ENCODE measurements around a stretch of chr16.

DNA sequence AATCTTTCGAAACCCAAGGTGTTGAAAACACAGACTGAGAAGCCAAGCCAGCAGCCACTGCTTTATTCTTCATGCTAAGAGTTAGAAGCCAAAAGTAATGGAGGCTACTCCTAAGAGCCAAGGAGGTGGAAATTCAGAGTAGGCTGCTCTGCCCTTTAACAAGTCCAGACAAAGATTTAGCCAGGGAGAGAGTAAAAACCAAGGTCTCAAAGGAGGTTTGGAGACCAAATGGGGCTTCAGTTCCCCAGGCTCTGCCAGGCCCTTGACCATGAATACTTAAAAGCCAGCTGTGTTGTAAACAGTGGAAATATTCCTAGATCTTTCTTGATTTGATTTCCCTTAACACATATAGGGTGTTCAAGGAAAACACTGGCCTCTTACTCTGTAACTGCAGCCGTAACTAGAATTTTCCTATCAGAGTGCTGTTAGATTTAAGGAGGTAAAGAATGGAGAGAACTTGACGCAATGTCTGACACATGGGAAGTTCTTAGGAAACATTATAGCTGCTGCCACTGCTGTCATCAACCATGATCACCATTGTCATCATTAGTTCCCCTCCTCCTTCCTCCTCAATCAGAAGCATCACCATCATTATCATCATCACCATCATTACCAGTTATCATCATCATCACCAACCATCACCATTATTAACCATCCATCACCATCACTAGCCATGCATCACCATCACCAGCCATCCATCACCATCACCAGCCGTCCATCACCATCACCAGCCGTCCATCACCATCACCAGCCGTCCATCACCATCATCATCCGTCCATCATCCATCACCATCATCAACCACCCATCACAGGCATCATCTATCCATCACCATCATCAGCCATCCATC lies 382.3 kb downstream of the CPPED1 start:
- PRO-cap, result no peak

- PRO-cap, result no peak
These were observed 267.8 kb downstream of the CPPED1 start for GRCh38 chr16:12535991-12536241.

DNA sequence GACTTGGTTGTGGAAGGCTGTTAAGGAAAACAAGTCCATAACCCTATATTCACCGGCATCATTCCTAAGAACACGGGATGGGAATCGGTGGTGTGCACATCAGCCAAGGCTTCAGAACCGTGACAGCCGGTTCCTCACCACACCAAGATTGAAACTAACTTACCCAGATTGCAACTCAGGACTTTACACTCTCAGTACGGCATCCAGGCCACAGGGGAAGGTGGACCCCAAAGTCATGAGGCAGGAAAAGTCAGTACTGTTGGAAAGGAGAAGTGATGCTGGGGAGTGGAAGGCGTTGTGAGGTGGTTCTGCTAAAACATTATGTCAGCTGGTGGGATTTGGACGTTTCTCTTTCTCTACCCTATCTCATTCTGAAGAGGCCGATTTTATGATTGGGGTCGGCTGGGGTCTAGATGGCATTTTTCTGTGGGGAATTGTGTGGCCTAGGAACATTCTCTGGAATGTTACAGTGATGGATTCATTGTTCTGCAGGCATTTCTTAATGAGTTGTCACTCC lies 259.5 kb downstream of the CPPED1 start:
- PRO-cap, result no peak

DNA sequence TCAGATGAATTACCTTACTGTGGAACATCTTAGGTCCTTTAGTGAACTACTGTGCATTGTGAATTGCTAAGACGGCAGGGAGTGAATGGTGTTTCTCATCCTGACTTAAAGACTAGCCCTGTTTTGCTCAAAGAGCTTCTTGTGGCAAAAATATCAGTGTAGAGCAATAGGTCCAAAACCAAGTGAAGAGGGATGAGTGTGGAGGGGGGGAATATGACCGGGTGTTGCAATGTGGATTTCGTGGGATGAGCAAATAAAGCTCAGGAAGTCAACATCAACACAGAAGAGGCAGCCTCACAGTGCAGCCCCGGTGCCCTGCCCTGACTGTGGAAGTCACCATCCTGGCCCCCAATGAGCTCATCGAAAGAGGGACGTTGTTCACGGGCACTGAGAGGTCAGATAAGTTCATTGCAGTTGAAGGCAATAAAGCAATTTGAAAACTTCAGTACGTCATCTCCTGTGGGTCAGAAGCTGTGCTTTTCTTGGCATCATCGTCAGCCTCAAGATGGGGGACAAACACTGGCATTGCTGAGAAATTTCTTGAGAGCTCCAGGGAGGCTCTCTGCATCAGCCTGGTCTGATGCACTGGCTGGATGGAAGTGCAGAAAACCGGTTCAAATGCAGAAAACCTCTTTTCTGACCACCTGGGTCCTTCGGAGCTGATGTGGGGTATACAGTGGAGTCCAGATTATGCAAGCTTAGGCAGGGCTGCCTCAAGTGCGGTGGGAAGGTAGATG lies 159.7 kb downstream of the CPPED1 start:
- PRO-cap, result no peak

DNA sequence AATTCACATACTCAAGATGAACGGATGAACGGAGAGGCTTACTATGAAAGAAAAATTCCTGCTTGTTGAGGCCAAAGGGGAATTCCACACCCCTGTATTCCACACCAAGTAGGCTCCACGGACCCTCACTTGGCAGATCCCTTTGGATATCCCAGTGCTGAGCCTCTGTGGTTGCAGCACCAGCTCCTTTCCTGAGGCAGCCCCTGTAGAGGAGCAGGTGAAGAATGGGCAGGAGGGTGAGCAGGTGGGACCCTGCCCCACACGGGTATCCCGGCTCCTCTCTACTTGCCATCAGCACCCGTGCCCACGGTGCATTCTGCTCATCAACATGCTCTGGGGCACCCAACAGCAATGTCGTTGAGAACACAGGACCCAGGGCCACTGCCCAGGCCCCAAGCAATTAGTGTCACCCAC lies 113.0 kb downstream of the CPPED1 start:
- PRO-cap, result no peak

- PRO-cap, result no peak
These were observed 49.6 kb downstream of the CPPED1 start for GRCh38 chr16:12753927-12754621.

DNA sequence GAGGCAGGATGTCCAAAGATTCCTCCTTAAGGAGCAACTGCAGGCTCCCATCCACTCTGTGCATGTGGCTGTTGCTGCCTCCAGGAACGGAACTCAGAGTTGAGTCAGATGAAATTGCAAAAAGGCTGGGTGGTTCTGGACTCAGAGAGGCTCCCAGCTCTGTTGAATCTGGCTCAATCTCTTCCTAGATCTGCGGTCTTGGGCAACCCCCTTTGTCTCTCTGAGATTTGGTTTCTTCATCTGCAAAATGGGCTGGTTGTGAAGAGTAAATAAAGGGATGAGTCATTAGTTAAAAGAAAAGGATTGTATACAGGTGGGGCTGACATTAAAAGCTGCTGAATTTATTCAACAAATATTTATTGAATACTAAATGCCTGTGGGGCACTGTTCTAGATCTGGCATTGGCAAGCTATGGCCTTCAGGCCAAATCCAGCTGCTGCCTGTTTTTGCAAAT lies 197.3 kb downstream of the SHISA9 start:
- PRO-cap, result no peak

DNA sequence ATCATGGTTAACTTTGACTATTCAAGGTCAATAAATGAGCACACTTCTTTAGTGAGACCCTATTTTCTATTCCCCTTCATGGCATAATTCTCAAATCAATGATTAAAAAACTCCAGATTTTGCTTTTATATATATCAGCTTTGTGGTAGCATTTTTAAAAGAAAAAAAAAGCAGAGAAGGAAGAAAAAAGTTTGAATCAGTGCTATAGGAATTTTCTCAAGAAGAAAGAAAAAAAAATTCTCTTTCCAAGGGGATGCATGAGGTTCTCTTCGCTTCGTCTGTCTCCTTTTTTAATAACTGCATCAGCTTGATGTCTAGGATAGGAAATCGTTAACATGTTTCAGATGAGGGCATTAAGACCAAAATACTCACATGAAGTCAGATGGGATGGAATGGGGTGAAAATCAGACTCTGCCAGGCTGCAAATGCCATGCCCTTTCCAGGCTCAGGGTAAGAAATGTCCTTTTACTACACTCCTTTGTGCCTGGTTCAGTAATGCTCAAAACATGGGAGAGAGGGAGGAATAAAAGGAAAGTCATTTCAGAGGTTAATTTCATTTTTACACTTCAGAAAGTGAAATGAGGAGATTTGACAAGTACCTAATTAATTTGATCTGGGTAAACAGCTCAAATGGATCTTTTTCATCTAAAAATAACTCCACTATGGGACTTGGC lies 21.8 kb upstream of the ERCC4 start:
- PRO-cap, result no peak

DNA sequence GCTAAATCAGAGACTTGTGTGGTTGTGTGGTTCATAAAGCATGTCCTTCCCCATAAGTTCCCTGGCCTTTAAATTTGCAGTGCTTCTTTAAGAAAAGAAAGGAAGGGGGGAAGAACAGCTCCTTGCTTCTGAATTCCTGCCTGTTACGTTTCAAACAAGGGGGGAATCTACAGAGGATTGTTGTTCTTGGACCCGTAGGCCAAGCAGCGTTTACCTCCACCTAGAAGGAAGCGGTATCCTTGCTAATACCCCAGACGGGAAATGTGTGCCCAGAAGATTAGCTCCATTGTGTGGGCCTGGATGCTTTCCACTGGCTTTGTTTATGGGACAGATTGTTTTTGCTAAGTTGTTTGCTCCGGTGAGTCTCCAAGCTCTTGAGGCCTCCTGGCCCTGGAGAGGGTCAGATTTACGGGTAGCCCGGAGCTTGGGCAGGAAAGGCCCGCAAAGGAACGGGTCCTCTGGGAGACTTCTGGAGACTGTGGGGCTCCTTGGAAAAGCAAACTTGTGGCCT lies 28.5 kb upstream of the MRTFB start:
- PRO-cap, result no peak

GRCh38 chr16:14056932-14057594 lies 14.1 kb upstream of the MRTFB start:
- PRO-cap, result no peak

DNA sequence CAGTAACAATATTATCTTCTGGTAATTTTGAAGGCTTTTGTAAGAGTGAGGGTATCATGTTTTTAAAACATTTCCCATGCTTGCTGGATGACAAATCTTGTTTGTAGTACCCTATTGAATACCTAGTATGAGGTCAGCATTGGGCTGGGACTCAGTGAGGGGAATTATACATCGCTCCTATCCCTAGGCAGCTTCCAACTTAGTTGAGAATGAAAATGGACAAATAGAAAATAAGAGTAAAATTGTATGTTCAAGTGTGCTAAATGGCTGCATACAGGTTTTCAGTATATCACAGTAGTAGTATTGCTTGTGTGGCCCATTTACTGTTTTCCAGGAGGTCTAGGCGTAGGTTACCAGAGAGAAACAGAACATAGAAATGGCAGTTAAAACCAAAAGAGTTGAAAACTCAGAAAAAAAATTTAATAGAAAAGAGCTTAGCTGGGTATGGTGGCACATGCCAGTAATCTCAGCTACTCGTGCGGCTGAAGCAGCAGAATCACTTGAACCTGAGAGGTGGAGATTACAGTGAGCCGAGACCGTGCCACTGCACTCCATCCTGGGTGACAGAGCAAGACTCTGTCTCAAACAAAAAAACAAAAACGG lies 35.6 kb downstream of the MRTFB start:
- PRO-cap, result no peak

DNA sequence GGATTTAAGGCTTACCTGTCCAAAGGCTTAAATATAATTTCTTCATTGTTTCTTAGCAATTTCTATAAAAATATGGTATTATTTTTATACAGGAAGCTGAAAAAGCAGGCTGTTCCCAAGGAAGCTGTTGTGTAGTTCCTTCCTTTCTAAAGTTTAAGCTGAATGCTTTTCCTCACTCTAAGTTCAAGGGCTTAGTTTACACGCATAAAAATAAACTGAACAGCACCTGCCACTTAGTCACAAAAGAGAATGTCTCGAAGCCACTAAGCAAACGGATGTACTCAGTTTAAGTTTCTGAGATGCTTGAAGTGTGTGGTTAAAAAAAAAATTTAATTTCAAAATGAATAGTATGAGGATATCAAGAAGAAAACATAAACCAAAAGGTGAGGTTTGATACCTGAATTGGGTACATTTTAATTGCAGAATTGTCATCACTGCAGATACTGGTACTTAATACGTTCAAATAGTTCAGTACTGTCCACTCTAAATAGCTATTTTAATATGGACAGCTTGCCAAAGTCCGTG lies 38.0 kb downstream of the MRTFB start:
- PRO-cap, result no peak

GRCh38 chr16:14189524-14190107 lies 118.5 kb downstream of the MRTFB start:
- PRO-cap, result no peak

DNA sequence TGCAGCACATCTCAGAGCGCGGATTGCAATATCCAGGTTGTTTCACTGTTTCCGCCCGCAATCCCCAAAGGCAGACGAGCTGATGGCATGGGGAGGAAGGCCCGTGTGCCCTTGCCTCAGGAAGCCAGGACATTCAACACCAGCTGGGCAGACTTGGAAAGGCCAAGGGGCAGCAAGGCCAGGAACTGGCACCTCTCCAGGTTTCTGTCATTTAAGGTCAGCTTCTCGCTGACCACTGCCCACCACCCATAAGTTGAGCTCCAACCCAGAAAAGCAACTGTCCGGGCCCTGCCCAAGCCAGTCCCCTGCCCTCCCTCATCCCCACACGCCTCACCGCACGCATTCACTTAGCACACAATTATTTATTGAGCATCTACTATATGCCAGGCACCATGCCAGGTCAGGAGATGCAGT lies 274.7 kb downstream of the MRTFB start:
- PRO-cap, result no peak

- PRO-cap, result no peak
These were observed 259.8 kb downstream of the PARN start for GRCh38 chr16:14370283-14370693.

DNA sequence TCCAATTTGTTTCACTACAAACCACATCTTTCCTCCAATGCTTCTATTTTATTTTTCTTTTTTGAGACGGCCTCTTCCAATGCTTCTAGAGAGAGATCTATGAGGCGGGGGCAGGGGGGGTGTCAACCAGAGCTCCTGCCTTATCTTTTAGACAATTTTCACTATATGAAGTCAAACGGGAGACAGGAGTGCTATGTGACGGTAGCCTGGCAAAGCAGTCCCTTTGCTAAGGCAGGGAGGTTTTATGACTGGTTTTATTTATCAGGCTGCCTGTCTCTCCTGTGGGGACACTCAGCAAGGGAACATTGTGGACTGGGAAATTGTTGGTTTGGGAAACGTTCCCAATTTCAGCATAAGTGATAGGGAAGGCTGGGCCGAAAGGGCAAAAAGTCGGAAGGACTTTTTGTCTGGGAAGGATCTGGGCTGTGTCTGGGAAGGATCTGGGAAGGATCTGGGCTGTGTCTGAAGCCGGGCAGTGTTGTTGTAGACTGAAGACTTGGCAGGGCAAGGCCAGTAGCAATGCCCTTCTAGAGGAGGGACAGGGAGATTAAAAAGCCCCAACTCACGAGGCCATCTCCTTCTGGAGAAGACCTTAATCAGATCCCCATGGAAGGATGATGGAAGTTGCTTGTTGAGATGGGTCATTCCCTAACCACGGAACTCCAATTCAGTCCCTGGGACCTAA lies 211.2 kb downstream of the PARN start:
- PRO-cap, result no peak

- PRO-cap, result no peak
These were observed 90.9 kb downstream of the PARN start for GRCh38 chr16:14539267-14539466.

DNA sequence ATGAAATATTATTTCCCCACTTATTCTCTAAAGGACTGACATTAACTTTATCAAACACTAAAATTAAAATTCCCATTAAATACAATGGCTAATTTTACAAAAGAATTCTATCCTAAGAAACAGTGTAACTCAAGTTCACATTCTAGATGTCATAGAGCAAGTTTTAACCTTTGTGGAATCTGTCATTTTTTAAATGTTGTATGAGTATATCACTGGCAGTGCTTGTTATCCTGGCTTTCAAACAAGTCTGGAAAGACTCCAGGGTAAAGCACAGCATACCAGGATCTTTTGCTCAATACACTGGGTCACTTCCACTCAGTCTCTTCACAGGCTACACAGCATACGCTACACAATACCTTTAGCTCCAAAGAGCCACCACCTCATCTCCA lies 69.6 kb downstream of the PARN start:
- PRO-cap, result no peak

- PRO-cap, result no peak
These were observed 9.0 kb upstream of the NOMO1 start for GRCh38 chr16:14824486-14824879.

DNA sequence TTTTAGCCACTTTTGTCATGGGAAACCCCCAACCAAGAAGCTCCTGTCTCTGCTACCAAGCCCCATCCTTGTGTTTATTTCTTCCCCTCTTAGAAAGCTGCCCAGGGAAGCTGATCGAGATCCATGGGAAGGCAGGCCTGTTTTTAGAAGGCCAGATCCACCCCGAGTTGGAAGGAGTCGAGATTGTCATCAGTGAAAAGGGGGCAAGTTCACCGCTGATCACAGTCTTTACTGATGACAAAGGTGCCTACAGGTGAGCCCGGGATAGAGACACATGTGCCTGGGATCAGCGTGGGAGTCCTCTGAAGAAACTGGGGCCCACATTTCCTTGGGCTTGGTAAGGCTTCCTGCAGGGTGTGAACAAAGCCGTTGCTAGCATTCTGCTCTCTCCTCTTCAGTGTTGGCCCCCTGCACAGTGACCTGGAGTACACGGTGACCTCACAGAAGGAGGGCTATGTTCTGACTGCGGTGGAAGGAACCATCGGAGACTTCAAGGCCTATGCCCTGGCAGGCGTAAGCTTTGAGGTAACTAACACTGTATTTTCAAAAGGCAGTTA lies 42.8 kb downstream of the NOMO1 start:
- PRO-cap, result no peak

Data from Calu3 (cell line).